Measurements from ENCODE around the gene DHX15.

- PRO-cap, result no peak
Measured at GRCh38 chr4:16256200-16257004, 30.1 kb upstream of the TAPT1 start.

DNA sequence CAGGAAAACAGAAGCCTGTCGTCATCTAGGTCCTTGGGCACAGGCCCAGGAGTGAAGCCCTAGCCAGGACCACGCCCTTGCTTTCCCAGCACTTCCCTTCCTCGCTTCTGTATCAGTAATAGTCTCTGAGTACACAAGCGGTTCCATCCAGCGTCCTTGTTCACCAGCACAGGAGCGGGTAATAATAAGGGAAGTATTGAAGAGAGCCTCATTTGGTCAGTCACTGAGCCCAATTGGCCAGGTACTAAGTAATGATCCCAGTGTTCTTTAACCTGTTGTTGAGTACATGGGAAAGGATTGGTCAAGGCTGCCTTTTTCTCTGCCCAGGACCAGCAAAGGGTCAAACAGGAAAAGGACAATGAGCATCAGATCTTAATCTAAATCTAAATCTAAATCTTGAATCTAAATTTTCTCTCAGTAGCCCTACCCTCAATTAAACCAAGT is 74.3 kb downstream of the QDPR start:
- PRO-cap, result no peak

DNA sequence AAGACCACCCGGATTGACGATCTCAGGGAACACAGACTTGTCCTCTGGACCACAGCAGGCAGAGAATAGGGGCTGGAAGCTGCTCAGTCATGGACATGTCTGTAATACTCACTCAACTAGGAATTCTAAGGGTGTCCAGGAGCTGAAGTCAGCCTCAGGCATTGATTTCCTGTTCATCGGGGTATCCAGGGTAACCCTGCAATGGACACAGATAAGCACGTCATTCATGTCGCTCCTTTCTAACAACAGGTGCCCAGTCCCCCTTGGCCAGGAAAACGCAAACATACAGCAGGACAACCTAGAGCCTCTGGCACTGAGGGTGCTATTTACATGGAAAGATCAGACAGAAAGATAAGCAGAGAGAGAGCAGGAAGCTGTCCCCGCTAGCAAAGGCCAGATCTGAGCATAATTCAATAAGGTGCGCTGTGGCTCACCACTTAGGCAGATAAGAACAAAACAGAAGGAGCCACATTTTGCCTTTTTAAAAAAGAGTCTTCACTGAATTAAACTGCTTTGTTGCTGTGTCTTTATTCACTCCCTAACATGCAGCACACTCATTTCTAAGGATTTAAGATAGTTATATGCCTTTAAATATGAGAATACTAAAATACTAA is 21.2 kb downstream of the QDPR start:
- PRO-cap, result no peak

DNA sequence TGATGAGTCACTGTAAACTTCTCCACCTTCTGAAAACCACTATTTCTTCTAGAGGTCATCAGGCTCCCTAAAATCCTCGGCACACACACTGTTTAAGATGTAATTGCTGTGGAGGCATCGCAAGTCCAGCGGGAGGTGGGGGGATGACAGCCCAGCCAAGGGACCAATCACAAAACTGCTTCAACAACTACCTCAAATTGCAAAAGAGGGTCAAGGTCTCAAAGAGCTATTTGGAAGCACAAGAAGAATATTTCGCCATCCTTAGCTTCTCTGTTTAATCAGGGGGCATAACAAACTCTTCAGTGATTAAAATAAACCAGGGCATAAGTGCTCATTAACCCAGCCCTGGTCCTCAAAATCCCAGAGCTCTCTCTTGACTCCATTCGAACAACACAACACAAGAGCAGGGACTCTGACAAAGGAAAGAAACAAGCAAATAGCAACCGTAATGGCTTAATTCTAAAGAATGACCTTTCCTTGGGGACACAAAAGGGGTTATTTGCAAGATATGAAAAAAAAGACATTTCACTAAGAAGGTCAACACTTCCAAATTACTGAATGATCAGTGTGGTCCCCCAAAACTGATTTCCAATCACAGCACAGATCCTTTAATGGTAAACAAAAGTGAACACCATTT is 13.7 kb downstream of the QDPR start:
- PRO-cap, result no peak

DNA sequence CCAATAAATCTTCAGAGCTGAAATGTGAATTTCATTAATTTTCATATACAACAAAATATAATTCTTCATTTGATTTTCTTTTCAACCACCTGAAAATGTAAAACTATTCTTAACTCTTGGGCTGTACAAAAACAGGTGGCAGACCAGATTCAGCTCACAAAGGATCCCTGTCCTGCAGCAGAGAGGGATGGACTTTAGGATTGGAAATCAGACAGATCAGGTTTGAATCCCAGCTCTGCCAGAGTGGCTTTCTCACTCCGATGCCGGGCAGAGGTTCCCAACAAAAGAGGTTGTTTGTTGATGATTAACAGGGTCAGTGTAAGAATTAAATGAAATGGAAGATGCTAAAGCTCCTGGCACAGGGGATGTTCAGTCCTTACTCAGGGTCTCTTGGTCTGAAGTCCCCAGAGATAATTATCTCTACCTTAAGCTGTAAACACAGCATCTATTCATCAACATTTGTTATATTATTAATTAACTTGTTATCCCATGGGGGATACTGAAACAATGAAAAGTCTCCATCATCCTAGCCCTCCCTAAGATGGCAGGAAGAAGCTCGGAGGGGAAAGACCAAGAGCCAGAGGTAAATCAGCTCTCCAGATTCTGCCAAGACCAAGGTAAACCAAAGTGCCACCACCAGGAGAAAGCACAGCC is 1.7 kb downstream of the QDPR start:
- PRO-cap, result no peak

DNA sequence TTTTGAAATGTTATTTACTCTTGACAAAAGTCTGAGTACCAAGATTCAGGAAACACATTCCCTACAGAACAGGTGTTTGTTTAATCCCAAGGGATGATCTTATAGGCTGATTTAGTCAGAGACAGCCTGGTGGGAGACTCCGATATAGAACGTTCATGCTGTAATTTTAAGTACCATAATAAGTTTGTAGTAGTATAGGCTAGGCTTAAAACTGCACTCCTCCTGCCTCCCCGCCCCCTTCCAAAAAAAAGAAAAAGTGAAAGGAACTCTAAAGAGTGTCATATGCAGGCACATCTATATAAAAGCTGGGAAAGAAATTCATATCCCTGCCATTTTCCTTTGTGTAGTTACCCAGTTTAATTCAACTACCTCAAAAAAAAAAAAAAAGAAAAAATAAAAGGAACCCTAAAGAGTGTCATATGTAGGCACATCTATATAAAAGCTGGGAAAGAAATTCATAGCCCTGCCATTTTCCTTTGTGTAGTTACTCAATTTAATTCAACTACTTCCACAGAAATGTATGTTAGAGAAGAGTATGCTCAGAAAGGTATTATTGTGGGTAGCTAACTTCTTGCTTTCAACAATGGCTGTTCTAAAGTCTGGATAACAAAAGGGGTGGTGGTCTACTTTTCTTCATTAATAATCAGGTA is 8.2 kb downstream of the DCAF16 start:
- PRO-cap, result no peak

DNA sequence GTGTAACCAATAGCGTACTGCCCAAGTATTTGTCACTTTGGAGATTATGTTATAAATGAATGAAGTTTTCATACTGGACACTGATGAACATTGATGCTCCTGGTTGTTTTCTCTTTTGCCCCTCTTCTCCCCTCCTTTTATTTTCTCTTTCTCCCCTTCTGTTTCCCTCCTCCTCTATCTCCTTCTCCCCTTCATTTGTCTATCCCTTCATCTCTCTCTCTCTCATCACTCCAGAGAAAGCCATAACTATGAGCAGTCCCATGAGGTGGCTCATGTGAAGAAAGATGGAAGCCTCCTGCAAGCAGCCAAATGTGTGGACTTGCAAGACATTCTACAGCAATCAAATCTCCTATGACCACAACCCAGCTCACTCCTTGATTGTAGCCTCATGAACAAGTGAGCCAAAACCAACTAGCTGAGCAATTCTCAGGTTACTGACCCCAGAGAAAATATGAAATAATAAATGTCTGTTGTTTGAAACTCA is 104.2 kb downstream of the NCAPG start:
- PRO-cap, result no peak

DNA sequence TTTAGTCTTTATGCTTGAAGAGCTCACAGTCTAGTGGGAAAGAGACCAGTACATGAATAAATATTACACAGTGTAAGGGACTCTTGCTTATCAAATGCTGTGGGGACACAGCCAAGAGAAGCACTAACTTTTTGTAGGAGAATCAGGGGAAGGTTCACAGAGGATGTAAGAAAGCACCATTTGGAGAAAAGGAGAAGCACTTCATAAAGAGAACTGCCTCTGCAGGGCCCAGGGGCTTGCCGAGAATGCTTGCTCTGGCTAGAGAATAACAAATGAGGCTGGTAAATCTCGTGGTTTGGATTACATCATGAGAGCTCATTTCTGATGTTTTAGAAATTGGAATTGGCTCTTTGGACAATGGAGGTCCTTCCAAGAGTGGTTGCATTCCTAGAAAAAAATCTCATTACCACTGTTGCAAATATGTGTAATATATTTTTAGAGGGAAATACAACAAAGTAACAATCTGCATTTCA is 15.0 kb downstream of the SLIT2 start:
- PRO-cap, result no peak

DNA sequence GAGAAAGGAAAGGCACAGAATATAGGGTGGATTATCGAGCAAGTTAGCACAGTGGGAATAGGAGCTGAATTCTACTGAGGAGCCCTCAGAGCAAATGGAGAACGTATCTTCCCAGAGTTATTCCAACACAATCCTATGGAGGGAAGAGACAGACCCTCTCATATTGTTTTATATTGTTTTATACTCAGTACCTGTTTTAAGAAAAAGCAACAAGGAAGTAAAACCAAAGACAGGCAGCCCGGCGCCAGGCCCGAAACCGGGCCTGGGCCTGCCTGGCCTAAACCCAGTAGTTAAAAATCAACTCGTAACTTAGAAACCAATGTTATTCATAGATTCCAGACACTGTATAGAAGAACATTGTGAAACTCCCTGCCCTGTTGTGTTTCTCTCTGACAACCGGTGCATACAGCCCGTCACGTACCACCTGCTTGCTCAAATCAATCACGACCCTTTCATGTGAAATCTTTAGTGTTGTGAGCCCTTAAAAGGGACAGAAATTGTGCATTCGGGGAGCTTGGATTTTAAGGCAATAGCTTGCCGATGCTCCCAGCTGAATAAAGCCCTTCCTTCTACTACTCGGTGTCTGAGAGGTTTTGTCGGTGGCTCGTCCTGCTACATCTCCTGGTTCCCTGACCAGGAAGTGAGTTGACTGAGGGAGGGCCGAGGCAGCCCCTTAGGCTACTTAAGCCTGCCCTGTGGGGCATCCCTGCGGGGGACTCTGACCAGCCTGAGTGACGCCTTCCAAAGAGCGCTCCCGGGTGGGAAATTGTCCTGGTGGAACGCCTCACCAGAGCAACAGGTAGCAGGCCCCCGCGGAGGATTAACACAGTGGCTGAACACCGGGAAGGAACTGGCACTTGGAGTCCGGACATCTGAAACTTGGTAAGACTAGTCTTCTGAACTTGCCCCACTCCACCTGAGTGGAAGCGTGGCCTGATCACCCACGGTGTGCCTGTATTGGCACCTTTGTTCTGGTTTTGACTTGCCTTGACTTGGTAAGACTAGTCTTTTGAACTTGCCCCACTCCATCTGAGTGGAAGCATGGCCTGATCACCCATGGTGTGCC is 83.6 kb upstream of the ADGRA3 start:
- PRO-cap, result no peak

DNA sequence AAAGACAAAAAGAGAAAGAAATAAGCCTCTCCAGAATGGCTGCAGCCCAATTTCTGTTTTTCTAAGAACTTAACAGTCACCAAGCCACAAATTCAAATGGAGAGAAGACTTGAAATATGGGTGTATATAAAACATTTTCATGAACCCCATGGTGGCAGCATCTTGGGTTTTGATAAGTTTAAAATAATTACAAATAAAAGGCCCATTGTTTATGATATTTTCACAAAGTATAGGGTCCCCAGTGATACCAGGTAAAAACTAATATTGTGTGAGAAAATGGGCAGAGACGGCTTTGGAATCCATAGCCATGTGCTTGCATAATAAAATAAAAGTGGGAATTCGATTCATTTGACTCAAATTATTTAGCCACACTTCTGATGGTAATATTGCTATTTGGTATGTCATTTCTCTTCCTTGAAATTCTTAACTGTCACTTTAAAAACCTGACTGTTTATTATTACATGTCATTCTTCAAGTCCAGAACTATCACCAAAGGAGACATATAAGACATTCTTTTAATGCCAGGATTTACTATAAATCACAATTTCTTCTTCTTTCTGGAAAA is 602.4 kb upstream of the ADGRA3 start:
- PRO-cap, result no peak

DNA sequence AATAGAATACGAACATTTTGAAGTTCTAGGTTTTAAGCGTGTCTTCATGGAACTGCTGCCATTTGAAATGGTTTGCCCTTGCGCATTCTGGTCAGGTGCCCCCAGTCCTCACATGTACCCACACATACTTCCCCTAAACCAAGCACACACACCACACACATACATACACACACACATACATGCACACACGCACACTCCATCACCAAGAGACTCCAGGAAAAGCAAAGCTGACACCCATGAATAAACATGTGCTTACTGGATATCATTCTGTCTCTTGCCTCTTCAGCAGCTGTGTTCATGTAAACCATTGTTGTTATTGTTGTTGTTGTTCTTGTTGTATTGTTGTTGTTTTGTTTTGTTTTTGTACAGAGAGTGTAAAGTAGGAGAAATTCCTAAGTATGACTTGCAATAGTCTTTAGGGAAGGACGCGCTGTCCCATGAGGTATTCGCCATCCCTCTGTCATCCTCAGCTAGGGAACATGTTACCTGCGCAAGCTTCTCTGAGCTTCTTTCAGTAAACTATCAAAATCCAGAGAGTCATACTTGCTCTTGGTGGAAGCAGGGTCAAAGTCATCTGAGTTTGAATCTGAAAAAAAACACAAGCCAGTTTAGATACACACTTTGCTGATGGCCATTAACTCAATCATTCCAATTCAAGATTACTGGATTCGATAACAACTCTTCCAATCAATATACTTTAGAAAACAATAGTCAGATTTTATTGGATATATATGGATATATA is 94.3 kb downstream of the PPARGC1A start:
- PRO-cap, result no peak

GRCh38 chr4:24137608-24138199 is 247.9 kb upstream of the PPARGC1A start:
- PRO-cap, result no peak

DNA sequence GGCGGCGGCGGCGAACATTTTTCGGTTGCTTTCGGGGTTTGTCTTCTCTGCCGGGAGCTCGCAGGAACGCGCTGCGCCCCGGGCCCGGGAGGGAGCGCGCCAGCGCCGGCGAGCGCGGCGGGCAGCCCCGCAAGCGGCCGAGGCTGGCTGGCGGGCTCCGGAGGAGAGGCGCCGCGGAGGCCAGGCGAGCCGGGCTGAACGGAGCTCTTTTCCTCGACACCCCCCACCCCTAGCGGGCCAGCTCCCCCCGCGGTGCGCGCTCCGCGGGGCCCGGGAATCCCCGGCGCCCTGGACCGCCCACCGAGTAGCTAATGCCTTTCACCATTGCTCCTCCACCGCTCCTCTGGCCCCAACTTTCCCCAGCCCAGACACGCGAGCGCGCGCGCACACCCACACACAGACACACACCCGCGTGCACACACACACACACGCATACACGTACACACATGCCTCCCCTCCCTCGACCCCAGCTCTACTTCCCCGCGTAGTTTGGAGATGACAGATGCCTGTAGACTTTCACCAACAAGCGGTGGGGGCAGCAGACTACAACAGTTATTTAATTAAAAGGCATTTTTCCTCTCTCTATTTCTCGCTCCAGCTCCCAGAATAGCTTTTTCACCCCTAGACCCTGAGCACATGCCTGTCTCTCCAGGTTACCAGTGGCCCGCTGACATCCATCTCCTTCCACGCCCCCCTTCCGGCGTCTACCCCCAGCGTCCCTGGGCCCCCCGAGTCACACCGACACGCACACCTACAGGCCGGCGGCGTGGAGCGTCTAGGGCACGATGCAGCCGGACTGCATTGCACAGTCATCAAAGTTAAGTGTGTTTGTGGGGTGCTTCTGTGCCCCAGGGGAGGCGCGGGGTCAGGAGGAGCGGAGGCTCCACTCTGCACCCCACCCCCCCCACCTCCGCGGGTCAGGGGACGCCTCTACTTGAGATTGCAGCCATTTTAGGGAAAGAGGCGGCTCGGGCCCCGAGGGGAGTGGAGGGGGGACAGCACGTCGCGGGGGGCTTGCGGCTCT is 113.1 kb downstream of the DHX15 start:
- PRO-cap, result no peak

- PRO-cap, result no peak
Measured at GRCh38 chr4:24473282-24473696, 111.1 kb downstream of the DHX15 start.

DNA sequence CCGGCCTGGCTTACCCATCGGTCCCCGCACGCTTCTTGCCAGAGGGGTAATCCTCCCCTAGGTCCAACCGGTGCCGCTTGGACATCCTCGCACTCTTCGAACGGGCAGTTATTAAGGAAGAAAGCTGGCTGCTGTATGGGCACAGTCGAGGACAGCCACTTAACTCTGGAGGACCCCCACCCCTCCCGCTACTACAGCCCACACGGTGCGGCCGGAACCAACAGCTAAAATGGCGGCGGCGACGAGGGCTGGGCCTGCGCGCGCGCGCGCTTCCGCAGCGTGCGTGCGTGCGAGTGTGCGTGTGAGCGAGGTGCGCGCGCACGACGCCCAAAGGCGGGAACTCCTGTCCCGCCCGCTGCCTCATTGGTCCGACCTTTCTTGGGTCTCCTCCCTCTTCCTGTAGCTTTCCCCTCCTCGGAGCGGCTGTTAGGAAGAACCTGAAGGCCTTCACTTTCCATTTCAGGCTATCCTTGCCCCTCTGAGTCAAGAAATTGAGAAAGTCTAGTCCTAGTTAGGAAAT is at the start of gene DHX15:
Gene DHX15 (minus strand): TSS at position 246 of the 520 bp plus-strand sequence.
- PRO-cap, result unidirectional peak, minus-strand start at position 231 of the sequence

DNA sequence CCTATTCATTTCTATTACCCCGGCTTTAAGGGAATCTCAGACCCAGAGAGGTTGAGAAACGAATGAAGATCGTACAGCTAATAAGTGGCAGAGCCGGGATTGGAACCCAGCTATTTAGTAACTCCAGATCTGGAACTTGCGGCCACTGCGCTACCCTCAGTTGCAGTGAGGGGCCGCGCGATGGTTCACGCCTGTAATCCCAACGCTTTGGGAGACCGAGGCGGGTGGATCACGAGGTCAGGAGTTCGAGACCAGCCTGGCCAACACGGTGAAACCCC is 414 bp upstream of the DHX15 start:
- PRO-cap, result no peak

DNA sequence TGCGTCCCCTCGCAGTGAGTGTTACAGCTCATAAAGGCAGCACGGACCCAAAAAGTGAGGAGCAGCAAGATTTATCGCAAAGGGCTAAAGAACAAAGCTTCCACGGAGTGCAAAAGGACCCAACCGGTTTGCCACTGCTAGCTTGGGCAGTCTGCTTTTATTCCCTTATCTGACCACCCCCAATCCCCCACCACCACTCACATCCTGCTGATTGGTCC is 14.3 kb upstream of the DHX15 start:
- PRO-cap, result no peak

DNA sequence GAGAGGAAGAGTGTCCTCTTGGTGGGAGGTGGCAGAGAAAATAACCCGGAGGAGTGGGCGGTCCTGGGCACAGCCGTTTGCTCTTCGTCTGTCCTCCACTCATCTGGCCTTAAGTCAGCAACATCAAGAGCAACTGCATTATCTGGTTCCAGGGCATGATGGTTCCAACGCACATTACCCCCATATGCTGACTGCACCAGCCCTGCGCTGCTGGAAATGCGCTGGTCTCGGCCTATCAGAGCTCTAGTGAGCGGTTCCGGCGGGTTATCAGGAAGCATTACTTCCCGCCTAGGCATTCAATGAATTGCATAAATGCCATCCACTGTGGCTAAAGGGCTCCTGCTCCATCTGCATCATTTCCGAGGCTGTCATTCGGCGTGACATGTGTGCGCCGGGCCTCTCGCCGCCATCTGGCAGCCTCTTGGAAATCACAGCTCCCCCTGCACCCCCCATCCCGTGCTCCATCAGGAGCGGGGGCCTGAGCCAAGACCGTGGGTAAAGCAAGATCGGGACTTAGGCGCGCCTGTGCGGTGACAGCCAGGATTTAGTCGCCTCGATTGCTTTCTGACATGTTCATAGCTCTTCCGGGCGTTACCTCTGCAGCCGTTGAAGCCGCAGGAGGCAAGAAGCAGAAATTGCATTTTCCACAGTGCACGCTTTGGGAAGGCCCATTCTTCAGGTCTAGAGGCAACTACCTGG is 64.4 kb downstream of the SEPSECS start:
- PRO-cap, result no peak

DNA sequence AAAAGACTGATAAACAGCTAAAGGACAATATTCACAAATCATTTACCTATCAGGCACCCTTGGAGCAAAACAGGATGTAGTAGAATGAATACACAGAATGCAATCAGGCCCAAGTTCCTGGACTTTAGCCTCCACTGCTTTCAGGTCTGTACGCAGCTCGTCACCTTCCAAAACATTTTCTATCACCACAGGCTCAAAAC is 5.4 kb downstream of the SEPSECS start:
- PRO-cap, result no peak

GRCh38 chr4:25234426-25235096 is 728 bp downstream of the PI4K2B start:
- PRO-cap, result no peak

Data from SP-49 (cell line).